Subcutaneous adipose tissue (tissue), 3 donors: Measurements from ENCODE around the genes PRSS2, EPHB6, TRPV5, TMEM139 and ZYX.

DNA sequence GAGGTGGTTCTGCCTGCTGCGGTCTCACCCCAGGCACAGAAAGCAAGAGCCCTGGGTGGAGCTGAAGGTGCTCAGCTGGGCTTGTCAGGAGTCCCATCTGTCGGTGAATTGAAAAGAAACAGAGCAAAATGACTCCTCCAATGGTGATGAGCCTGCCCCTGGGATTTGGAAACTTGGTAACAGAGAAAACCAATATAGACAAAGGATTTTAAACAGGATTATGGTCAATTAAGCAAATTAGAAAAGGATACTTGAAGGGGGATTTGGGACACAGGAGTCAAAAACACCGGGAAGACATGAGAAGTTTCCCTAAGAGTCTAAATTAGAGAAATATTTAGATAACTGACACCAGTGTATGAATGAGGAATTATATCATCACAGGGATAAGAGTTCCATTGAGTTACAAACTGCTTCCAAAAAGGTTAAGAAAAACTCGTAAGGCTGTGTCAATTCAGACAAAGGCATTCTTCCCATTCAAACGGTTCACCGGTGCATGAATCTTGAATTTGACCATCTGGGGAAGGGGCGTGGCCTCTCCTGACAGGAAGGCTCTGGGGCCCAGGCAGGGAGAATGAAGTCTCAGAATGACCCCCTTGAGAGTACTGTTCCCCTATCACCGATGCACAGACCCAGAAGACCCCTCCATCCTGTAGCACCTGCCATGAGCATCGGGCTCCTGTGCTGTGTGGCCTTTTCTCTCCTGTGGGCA, 70.0 kb upstream of the PRSS58 start:
- PRO-cap: no peak
- RAMPAGE, long total RNA, 3 experiments: no peak in any of the 3 experiments

DNA sequence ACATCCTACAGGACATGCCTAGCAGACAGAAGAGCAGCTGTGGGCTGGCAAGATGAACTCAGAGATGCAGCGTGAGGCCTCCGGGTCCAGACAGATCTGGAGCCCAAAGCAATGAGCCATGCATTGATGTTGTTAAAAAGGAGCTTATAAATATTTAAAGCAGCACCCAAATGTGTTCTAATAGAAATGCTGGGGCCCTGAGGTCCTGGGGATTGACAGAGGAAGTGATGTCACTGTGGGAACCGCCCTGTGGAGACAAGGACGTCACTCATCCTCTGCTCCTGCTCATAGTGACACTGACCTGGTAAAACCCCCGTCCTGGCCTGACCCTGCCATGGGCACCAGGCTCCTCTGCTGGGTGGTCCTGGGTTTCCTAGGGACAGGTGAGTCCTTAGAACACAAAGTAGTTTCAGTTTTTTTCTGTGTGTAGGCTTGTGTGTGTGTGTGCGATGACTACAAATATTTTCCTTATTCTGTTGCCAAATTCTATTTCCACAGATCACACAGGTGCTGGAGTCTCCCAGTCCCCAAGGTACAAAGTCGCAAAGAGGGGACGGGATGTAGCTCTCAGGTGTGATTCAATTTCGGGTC, 197.1 kb upstream of the PRSS58 start:
- PRO-cap: no peak
- RAMPAGE, long total RNA, 3 experiments: no peak in any of the 3 experiments

DNA sequence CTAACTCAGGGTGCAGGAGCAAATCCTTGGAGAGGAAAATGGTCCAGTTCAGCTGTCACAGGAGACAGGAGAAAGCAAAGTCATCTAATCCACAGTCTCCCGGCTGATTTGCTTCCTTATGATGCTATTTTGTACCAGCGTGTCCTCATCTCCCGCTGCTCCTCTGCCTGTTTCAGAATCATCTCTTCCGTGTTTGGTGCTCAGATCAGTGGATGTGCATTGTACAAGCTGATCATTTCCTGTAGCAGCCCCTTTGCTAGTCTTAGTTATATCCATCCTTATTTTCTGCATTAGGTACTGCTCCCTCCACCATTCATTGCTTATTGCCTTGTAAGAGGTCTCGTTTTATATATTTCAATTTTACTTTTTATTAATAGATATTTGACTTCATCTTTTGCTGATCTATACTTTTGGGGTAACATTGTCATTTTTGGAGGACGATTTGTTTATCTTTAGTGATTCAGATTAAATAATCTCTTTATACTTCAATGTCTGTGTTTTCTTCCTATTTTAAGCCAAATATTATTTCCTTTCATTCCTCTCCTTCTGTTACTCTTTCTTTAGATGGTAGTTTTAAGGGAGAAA, 220.0 kb upstream of the PRSS58 start:
- PRO-cap: no peak
- RAMPAGE, long total RNA, 3 experiments: no peak in any of the 3 experiments

- PRO-cap: no peak
- RAMPAGE, long total RNA, 3 experiments: no peak in any of the 3 experiments
Measured at GRCh38 chr7:142544082-142544357, 205.3 kb upstream of the PRSS1 start.

DNA sequence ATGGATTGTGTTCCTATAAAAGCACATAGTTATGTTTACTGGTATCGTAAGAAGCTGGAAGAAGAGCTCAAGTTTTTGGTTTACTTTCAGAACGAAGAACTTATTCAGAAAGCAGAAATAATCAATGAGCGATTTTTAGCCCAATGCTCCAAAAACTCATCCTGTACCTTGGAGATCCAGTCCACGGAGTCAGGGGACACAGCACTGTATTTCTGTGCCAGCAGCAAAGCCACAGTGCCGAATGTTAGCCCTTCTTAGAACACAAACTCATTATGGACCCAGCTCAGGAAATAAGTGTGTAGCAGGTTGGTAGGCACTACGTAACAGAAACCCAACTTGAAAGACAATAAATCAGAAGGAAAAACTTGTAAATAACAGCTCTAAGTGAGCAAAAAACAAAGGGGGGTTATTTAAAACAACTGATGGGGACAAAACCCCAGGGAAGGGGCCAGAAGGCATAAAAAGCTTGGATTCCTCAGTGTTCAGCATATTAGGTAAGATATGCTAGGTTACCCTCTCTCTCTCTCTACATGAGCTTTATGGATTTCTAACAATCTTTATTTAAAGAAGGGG, 112.0 kb upstream of the PRSS1 start:
- PRO-cap: no peak
- RAMPAGE, long total RNA, 3 experiments: no peak in any of the 3 experiments

GRCh38 chr7:142770692-142771060, at the start of gene PRSS2:
TSS of gene PRSS2 (plus strand) at chr7:142770970.
- PRO-cap: no peak
- RAMPAGE, long total RNA, 3 experiments: start-site peak on the plus strand in 1 of 3 experiments, at chr7:142770966-142770970 at its widest, 641 reads per replicate

- PRO-cap: no peak
- RAMPAGE, long total RNA, 3 experiments: no peak in any of the 3 experiments
Measured at GRCh38 chr7:142789976-142790589, 19.3 kb downstream of the PRSS2 start.

DNA sequence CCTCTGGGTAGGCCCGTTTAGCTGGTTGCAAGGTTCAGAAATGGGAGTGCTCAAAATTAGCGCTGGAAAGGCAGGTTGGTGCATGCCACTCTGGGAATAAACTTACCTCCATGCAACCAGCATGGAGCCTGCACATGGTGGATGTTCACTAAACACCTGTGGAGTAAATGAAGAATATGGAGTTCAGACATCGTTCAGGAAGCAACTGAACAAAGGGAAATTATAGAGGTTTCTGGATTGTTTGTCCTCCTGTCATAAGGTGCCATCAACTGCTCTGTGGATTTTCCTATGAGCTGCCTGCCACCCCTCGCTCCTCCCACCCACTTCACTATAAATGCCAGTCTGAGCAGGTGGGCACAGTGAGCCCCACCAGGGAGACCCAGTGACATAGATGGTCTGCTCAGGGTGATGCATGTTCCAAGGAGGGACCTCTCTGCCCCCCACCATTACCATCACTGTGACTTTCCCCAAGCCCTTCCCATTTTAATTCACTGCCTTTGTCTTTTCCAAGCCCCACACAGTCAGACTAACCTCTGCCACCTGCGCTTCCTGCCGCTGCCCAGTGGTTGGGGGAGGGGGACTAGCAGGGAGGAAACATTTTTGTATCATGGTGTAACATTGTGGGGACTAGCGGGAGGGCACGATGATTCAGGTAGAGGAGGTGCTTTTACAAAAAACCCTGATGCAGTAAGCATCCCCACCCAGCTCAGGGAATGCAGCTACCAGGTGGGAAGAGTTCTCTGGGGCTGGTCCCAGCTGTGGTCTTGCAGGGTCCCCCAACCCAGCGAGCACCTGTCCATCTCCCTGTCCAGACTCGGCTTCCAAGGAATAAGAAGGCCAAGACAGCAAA, 24.5 kb downstream of the PRSS2 start:
- PRO-cap: no peak
- RAMPAGE, long total RNA, 3 experiments: no peak in any of the 3 experiments

- PRO-cap: no peak
- RAMPAGE, long total RNA, 3 experiments: no peak in any of the 3 experiments
Measured at GRCh38 chr7:142796932-142797896, 26.4 kb downstream of the PRSS2 start.

DNA sequence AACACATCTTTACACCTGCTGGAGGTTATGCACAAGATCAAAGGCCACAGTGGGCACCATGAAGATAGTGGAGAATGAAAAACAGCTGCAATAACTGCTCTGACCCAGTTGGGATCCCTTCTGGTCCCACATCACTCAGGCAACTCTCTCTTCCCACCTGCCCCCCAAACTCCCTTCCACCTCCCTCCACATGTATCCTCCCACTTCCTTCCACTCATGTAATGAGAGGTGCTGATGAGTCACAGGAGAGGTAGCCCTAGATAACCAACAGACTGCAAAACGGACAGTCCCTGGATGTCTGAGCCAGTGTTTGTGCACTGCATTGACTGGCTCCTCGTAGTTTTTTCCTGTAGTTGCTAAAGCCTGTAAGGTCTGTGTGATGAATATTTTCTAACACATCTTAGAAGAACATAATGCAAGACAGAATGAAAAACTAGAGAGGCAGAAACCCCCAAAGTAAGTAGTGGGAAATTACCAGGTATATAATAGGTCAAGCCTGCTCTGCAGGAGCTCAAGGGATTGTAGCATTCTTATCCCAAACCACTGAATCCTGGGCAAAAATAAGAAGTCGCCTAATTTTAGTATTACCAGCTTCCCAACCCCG, 38.5 kb downstream of the PRSS2 start:
- PRO-cap: no peak
- RAMPAGE, long total RNA, 3 experiments: no peak in any of the 3 experiments

- PRO-cap: unidirectional peak, minus-strand start at chr7:142854710
- RAMPAGE, long total RNA, 3 experiments: no peak in any of the 3 experiments
Measured at GRCh38 chr7:142853797-142854872, 741 bp upstream of the EPHB6 start.

DNA sequence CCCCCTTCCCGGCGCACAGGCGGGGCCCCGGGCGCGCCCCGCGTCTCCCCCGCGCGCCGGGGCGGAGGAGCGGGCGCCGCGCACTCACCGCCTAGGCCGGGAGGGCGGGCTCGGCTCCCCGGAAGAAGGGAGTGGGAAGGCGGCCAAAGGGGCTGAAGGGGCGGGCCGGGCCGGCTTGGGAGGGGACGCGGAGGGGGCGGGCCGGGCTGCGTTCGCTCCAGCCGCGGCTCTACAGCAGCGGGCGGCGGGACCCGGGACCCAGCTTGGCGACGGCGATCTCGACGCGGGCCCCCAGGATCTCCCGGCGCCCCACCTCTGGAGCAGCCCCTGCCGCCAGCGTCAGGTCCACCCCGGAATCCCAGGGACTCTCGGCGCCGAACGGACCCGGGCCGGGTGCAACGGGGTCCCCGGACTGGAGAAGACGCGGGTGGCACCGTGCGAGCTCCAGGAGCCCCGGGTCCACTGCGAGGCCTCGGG, at the start of gene EPHB6:
Gene EPHB6 (plus strand): TSS at position 204 of the 477 bp plus-strand sequence.
- PRO-cap: bidirectional peak, plus-strand start at position 234 of the sequence, minus-strand start at position 95 of the sequence
- RAMPAGE, long total RNA, 3 experiments: start-site peak on the plus strand in 3 of 3 experiments, centred at positions 226 to 242 of the sequence, 70 to 200 reads per replicate; start-site peak on the minus strand in 1 of 3 experiments, centred at position 125 of the sequence, 7 reads per replicate

- PRO-cap: no peak
- RAMPAGE, long total RNA, 3 experiments: no peak in any of the 3 experiments
Measured at GRCh38 chr7:142933659-142933983, at the start of gene TRPV5. TSS of gene TRPV5 (minus strand) at chr7:142933746.

DNA sequence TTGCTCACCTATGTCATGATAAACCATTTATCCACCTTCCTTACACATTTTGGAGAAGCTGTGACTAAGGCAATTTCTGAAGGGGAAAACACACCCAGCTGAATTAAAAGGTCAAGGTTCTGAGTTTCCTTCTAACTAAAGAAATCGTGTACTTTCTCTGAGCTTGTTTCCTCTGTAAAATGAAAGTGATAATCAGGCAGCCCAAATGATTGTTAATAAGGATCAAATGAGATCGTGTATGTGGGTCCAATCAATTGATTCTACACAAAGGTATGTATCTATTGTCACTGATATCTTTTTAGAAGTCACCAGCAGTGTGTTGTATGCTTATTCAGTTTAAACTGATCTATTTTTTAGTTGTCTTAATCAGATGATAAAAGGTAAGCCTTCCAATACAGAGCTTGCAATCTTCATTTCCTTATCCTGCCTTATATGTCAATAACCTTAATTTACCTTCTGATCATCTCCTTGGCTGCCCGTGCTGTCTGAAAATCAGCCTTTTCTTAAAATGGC, 4.9 kb upstream of the TMEM139 start:
- PRO-cap: no peak
- RAMPAGE, long total RNA, 3 experiments: no peak in any of the 3 experiments

GRCh38 chr7:143284428-143285295, at the start of gene TMEM139:
TSS of gene TMEM139 (plus strand) at chr7:143284958.
- PRO-cap: no peak
- RAMPAGE, long total RNA, 3 experiments: start-site peak on the plus strand in 2 of 3 experiments, at chr7:143284935-143284973 at its widest, 9 to 32 reads per replicate

GRCh38 chr7:143299130-143300248, 11.3 kb downstream of the CASP2 start:
- PRO-cap: no peak
- RAMPAGE, long total RNA, 3 experiments: start-site peak on the plus strand in 1 of 3 experiments, at chr7:143299950-143300045 at its widest, 8 reads per replicate

DNA sequence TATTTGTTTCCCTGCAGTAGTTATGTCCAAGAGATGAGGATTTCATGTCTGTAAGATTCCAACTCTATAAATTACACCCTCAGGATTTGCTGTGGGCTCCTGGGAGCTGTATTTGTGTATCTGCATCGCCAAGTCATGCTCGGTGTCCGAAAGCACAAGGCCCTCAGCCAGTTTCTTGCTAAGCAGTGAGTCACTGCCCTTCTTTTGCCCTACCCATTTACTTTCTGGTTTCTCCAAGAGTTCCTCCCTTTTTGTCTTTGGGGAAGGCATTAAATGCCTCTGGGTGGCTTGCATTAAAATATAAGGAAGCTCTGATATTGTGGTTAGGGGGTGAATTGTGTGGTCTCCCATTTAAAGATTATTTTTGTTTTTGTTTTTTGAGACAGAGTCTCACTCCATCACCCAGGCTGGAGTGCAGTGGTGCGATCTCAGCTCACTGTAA, 15.6 kb downstream of the CLCN1 start:
- PRO-cap: no peak
- RAMPAGE, long total RNA, 3 experiments: no peak in any of the 3 experiments

DNA sequence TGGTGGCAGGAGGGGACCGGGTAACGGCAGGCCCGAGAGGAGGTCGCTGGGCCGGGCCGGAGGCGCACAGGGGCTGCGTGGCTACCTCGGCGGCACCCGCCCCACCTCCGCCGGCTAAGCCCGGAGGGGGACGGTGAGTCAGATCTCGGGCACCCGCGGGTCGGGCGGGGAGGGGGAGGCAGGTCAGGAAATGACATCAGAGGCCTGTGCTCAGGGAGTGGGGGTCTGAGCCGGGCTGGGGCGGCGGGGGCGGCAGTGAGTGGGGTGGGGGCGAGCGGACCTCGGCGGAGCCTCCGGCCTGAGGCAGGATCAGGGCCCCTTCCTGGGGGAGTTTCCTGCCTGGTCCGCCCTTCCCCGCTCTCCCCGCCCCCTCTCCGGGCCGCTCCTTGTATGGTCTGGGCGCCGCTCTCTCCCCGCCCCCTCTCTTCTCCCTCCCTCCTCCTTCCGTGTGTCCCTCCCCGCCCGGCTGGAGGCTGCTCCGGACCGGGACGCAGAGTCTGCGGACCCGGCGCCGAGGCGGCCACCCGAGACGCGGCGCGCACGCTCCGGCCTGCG, at the start of gene ZYX:
Gene ZYX (plus strand): TSS at position 491 of the 555 bp plus-strand sequence.
- PRO-cap: bidirectional peak, plus-strand start at position 493 of the sequence, minus-strand start at position 116 of the sequence
- RAMPAGE, long total RNA, 3 experiments: start-site peak on the plus strand in 1 of 3 experiments, centred at position 484 of the sequence, 10 reads per replicate; start-site peak on the minus strand in 3 of 3 experiments, centred at positions 79 to 114 of the sequence, 25 to 165 reads per replicate

GRCh38 chr7:143381410-143381802, 261 bp downstream of the ZYX start:
- PRO-cap: no peak
- RAMPAGE, long total RNA, 3 experiments: start-site peak on the plus strand in 1 of 3 experiments, at chr7:143381685-143381742 at its widest, 11 reads per replicate

DNA sequence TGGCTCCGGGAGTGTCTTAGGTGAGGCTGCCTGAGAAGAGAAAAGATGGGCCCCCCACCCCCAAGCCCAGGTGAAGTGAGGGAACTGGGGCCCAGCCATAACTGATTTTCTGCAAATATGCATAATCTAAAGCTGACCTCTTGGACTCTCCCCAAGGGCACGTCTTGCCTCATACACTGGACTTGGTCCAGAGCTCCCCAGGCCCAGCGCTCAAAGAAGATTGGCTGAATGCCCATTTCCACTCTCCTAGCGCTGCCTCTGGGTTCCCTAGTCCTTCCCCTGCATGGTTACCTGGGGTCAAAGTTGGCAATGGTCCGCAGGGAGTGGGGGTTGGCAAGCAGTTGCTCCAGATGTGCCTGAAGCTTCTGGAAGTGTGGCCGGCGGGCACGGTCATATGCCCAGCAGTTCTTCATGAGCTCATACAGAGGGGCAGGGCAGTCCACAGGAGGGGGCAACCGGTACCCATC, 12.3 kb downstream of the ZYX start:
- PRO-cap: no peak
- RAMPAGE, long total RNA, 3 experiments: no peak in any of the 3 experiments